Helper T cell (primary cell): Measurements from ENCODE around the genes PKIG and KCNS1.

GRCh38 chr20:44001537-44001888, 86.9 kb downstream of the TOX2 start:
- PRO-cap, 2 experiments = no peak in any of the 2 experiments

GRCh38 chr20:44138847-44139348, 48.1 kb downstream of the JPH2 start:
- PRO-cap, 2 experiments = no peak in any of the 2 experiments

DNA sequence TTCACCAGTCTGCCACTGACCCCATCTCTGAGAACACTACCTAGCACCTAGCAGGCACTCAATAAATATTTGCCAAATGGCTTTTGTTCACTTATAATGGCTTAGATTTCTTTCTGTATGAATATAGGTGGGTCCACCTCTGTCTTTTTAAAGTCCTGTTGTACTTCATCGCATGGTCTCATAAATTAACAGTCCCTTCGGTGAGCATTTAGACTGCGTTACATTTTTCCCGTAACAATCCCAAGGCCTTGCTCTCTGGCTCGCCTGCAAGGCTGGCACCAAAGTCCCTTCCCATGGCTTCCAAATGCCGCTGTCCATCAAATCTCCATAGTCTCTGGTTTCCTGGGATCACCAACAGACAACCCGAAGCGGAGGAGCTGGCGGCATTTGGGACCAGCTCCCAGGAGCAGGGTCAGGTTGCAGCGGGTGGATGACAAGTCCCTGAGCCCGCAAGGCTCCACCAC, 11.8 kb downstream of the JPH2 start:
- PRO-cap, 2 experiments = no peak in any of the 2 experiments

- PRO-cap, 2 experiments = no peak in any of the 2 experiments
Measured at GRCh38 chr20:44178636-44179183, 8.3 kb downstream of the JPH2 start.

GRCh38 chr20:44197344-44197865, 10.4 kb upstream of the JPH2 start:
- PRO-cap, 2 experiments = no peak in any of the 2 experiments

DNA sequence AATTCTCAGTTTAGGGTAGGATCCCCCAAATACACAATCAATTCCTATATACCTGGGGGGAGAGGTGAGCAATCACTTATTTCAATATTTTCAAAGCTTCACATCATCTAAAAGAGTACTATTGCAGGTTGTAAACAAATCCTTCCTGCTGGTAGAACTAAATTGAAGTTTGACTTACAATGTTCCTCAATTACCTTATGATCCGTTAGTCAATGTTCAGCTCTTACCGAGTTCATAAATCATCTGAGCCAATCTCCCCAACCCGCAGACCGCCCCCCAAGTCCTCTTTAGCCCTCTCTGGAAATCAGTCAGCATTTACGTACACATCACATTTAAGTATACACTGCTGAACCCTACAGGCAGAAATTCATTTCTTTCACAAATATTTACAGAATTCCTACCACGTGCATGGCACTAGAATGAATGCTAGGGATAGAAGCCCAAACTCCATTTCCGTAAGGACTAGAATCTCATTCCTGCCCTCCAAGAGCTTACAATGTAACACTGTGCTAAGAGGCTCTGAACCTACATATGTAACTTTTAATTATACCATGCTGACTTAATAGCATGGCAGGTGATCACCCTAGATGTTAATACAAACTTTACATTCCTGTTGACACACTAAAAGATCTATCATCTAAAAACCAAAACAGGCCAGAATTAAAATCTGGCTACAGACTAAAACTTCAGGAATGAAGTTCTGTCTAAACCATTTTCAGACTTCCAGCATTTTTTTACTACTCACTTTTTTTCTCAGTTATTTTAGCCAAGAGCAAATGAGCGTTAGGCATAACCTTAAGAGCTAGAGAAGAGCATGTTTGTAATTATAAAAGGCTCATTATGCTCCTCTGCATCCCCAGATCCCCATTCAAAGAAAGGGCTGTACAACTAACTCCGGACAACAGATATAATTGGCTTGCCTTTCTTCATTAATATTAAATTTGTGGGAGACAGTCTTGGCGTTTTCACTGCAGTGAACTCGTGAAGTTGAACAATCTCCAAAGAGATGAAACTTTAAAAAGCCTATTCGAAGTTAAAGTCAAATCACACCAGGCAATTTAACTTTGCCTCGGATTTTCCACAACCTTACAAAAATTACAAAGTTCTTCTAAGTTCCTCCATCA, 1.6 kb downstream of the OSER1 start:
- PRO-cap, 2 experiments = no peak in any of the 2 experiments

DNA sequence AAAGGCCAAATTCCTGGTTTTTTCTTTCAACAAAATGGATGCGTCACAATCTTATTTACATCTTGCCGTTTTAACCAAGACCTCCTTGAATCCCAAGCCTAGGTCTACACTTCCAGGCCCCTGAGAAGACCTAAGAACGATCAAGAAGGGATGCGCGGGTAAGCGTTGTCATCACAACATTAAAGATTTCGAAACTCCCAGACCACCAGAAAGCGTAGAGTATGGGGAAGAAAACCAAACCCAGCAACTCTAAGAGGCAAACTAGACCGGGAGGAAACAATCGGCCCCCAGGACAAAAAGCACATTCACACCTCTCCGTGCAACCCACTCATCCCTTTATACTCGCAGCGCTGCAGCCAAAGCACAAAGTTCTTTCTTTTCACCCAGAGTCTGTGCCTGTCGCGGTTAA, 866 bp downstream of the OSER1 start:
- PRO-cap, 2 experiments = peak in 2 of 2 experiments; most common plus-strand start position 339 of the sequence (in 1); most common minus-strand start position 90 of the sequence (in 2)

- PRO-cap, 2 experiments = no peak in any of the 2 experiments
Measured at GRCh38 chr20:44445349-44446613, 29.9 kb upstream of the TTPAL start.

DNA sequence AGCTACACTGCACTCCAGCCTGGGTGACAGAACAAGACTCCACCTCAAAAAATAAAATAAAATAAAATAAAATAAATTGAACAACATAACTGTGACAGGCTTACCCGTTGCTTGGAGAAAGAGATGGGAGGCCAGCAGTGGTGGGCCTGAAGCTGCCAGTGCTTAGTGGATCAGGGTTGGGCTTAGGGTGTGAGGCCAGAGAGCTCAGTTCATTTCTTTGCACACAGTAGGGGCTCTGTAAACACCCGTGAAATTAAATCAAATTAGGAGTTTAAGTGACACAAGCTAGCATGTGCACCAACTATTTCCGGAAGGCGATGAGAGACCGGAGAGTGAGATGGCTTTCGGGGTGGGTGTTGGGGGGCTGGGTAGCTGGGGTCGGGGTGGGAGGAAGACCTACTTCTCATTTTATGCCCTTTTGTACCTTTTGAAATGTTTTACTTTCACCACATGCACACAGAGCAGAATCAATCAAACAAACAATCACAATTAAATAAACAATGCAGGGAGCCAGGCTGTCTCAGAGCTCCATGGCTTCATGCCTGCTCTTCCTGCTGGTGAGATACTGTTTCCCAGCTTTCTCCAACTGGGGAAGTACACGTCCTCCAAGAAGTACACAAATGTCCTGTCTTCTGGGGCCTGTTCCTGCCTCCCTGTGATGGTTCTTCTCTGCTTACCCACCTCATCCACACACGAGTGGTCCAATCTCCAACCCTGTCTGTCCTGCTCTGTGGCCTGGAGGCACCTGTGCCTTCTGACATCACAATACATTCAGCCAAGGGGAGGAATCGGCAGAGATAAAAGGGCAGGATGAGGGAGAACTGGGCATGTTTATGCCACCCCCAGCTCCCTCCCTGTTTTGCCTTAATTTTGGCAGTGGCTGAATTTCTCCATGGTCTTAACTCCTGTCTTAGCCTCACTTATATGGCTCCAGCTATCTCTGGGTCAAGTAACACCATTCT, 25.5 kb upstream of the TTPAL start:
- PRO-cap, 2 experiments = no peak in any of the 2 experiments

- PRO-cap, 2 experiments = no peak in any of the 2 experiments
Measured at GRCh38 chr20:44552837-44553431, 29.4 kb upstream of the PKIG start.

GRCh38 chr20:44581945-44583076, at the start of gene PKIG:
TSS of gene PKIG (plus strand) at chr20:44582579.
- PRO-cap, 2 experiments = no peak in any of the 2 experiments

DNA sequence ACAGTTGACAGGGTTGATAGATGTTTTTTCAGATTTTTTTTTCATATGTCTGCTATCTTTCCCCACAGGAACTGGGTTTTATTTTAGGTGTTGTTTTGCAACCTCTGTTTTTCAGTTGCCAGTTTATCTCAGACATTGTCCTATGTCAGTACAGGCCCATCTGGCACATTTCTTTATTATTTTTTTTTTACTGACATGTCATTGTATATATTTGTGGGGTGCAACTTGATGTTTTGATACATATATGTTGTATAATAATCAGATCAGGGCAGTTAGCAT, 28.3 kb downstream of the PKIG start:
- PRO-cap, 2 experiments = peak in 2 of 2 experiments; most common plus-strand start position 114 of the sequence (in 2)

GRCh38 chr20:44643529-44644154, 7.9 kb downstream of the ADA start:
- PRO-cap, 2 experiments = peak in 2 of 2 experiments; most common plus-strand start chr20:44643923 (in 2); most common minus-strand start chr20:44643744 (in 1)

- PRO-cap, 2 experiments = peak in 1 of 2 experiments; most common plus-strand start chr20:44646642 (in 1)
Measured at GRCh38 chr20:44646149-44646694, 5.3 kb downstream of the ADA start.

GRCh38 chr20:44734929-44735446, 10.7 kb upstream of the KCNK15 start:
- PRO-cap, 2 experiments = no peak in any of the 2 experiments

GRCh38 chr20:44738870-44739303, 6.8 kb upstream of the KCNK15 start:
- PRO-cap, 2 experiments = no peak in any of the 2 experiments

- PRO-cap, 2 experiments = no peak in any of the 2 experiments
Measured at GRCh38 chr20:44895702-44896726, 10.5 kb downstream of the YWHAB start.

- PRO-cap, 2 experiments = no peak in any of the 2 experiments
Measured at GRCh38 chr20:44903669-44904280, 6.1 kb upstream of the PABPC1L start.

- PRO-cap, 2 experiments = no peak in any of the 2 experiments
Measured at GRCh38 chr20:44907612-44908461, 2.0 kb upstream of the PABPC1L start.

GRCh38 chr20:45100924-45101272, at the start of gene KCNS1:
TSS of gene KCNS1 (minus strand) at chr20:45101127.
- PRO-cap, 2 experiments = no peak in any of the 2 experiments